Monocyte (primary cell): ENCODE data around the genes CXCL14, SMAD5 and TRPC7.

- PRO-cap, 2 experiments = no peak in any of the 2 experiments
Observed at GRCh38 chr5:135173682-135174294, 139.8 kb upstream of the PITX1 start.

GRCh38 chr5:135264724-135265583 is 134.1 kb downstream of the MACROH2A1 start:
- PRO-cap, 2 experiments = no peak in any of the 2 experiments

GRCh38 chr5:135376428-135377062 is 22.5 kb downstream of the MACROH2A1 start:
- PRO-cap, 2 experiments = peak in 1 of 2 experiments; most common minus-strand start chr5:135376489 (in 1)

GRCh38 chr5:135377735-135378381 is 21.2 kb downstream of the MACROH2A1 start:
- PRO-cap, 2 experiments = peak in 2 of 2 experiments; most common plus-strand start chr5:135377982 (in 1); most common minus-strand start chr5:135378087 (in 2)

DNA sequence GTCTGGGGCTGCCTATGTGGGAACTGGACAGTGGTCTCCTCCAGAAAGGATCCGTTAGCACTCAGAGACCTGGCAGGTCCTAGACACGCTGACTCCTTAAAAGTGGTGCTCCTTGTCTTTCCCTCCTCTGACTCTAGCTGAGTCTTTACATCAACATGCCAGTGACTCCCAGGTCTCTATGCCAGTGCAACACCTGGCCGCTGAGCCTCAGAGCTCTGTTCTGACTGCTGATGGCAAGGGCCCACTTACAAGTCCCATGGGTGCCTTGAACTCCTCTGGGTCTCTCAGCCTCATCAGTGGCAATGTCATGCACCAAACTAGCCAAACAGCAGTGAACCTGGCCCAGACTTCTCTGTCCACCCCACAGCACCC is 7.7 kb downstream of the MACROH2A1 start:
- PRO-cap, 2 experiments = peak in 1 of 2 experiments; most common minus-strand start position 87 of the sequence (in 1)

GRCh38 chr5:135466121-135466631 is 14.0 kb upstream of the TIFAB start:
- PRO-cap, 2 experiments = no peak in any of the 2 experiments

DNA sequence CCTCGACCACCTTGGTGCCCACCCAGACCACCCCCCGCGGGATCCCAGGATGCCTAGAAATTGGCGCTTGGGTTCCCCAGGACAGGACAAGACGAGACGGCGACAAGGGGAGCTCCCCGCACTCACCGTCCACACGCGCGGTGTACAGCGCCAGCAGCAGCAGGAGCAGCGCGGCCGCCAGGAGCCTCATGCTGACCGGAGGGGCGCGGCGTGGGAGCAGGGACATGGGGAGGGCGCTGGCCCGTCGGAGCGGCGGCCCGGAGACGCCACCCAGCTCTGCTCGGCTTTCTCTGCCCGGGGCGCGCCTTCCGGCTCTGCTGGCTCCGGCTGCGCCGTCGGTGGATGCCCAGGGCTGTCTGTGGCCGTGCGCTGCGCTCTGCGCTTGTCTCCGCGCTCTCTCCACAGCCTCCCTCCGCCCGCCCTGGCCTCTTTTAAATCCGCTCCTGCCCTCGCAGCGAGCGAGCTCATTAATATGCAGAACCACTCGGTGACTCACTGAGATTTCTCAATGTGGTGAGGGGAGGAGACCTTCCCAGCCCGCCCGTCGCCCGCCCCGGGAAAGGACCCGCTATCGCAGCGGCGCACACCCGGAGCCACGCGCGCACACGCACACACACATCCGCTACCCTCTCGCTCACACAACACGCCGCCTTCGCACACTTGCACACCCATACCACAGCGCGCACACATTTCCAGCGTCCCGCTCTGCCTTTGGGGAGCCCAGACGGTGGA is at the start of gene CXCL14:
Gene CXCL14, minus strand, starts transcription at position 403 of the 732 bp plus-strand sequence.
- PRO-cap, 2 experiments = no peak in any of the 2 experiments

- PRO-cap, 2 experiments = no peak in any of the 2 experiments
Observed at GRCh38 chr5:135976246-135976650, 21.5 kb upstream of the LECT2 start.

DNA sequence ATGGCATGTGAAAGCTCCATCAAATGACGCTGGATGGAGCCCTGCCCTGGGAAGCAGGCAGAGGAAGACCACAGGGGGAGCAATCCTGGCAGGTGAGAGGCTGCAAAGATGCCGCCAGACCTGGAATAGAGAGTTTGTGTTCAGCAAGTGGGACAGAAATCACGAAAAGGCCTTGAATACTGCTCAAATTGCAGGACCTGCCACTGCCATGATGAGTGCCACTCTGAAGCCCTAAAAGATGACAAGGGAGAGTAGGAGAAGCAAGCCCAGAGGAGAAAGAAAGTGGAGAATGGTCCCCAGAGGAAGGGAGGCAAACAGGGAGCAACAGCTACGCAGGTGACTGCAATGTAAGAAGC is 30.7 kb upstream of the TGFBI start:
- PRO-cap, 2 experiments = peak in 1 of 2 experiments; most common minus-strand start position 82 of the sequence (in 1)

- PRO-cap, 2 experiments = no peak in any of the 2 experiments
Observed at GRCh38 chr5:136043684-136044554, 15.1 kb downstream of the TGFBI start.

- PRO-cap, 2 experiments = no peak in any of the 2 experiments
Observed at GRCh38 chr5:136081048-136081501, 51.6 kb upstream of the SMAD5 start.

- PRO-cap, 2 experiments = peak in 2 of 2 experiments; most common plus-strand start chr5:136132845 (in 2); most common minus-strand start chr5:136132722 (in 1)
Observed at GRCh38 chr5:136132521-136132975, at the start of gene SMAD5. Gene SMAD5, plus strand, starts transcription at chr5:136132845.

- PRO-cap, 2 experiments = no peak in any of the 2 experiments
Observed at GRCh38 chr5:136365420-136365619, at the start of gene TRPC7. Gene TRPC7, minus strand, starts transcription at chr5:136365545.

- PRO-cap, 2 experiments = no peak in any of the 2 experiments
Observed at GRCh38 chr5:136810359-136810845, 445.1 kb upstream of the TRPC7 start.

DNA sequence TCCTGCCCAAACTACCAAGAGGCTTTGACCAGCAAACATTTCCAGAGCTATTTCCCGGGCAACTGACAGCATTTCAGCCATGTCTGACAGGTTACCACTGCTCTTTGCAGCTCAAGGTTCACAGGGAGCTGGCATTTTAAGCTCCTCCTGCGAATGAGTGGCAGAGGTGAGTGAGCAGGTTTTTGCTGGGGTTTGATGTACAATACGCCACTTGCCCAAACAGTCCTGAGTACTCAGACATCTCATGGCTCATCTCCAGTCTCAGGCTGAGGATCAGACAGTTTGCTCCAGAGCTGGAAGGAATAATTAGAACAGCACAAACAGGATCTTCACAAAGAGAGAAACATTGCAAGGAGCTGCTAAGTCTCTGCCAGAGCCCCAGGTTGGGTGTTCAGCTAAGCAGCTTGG is 390.2 kb downstream of the SPOCK1 start:
- PRO-cap, 2 experiments = no peak in any of the 2 experiments

- PRO-cap, 2 experiments = no peak in any of the 2 experiments
Observed at GRCh38 chr5:137142518-137143140, 356.5 kb downstream of the SPOCK1 start.

- PRO-cap, 2 experiments = no peak in any of the 2 experiments
Observed at GRCh38 chr5:137300327-137300838, 198.7 kb downstream of the SPOCK1 start.

GRCh38 chr5:137564089-137564643 is 65.0 kb upstream of the SPOCK1 start:
- PRO-cap, 2 experiments = peak in 1 of 2 experiments; most common plus-strand start chr5:137564545 (in 1)

- PRO-cap, 2 experiments = peak in 1 of 2 experiments; most common plus-strand start chr5:138338660 (in 1)
Observed at GRCh38 chr5:138338525-138338853, 423 bp downstream of the FAM53C start.

DNA sequence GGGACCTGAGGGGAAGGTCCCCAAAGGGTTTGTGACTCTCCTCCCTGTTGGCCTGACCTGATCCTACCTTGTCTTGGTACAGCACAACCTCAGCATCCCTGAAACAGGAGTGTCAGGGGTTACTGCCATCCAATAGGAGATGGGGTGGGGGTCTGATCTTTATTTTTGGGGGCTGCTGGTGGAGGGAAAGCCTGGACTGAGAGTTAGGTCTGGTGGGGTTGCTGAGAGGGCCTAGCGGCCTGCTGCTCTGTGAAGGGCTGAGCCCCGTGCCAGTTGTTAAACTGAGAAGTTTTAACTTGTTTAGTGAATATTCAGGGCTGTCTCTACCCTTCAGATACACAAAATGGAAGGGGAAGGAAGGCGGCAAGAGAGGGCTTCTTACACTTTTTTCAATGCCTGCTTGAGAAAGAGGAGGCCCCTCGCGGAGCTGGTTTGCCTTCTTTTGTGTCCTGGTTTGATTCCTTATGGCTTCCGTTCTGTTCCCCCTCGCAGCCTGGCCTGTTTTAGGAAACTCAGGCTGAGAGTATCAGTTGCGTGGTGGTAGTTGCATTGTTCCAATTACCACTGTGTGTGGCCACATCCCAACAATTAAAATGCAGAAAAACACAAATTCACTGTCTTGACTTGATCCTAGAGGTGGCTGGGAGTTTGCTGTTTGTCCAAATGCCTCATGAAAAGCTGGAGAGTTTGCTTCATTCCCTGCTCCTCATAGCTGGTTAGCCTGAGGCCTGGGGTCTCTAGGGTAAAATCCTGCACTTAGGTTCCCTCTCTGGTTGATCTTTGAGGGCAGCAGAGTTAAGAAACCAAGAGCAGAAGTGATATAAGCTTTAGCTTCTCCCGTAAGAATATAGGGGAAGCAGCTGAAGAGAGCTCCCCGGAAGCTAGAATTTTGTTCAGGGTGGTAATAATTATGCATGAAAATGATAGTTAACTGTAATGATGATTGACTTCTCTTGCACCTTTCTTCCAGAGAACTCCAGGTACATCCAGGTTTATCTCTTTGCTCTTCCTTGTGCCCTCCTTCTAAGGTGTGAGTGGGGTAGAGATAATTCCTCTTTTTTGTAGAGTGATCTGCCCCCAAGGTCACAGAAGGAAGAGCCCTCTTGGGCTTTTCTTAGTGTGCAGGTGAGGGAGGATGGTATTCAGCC is 1.2 kb downstream of the FAM53C start:
- PRO-cap, 2 experiments = peak in 2 of 2 experiments; most common plus-strand start position 203 of the sequence (in 2)